ENCODE measurements around the genes RNPEPL1, SNED1, PASK and PPP1R7.

DNA sequence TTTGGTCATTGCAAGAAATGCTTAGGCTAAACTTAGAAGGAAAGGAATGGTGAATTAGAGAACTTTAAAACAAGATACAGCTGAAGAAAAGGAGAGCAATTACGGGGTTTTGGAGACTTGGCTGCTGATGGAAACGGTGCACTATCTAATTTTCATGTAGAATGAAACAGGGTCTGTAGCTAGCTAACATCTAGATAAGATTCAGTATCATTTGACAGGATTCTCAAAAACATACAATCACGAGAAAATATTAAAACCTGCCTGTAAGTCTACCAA, 1.5 kb upstream of the HDAC4 start:
- RRBS = no CpG with 5 or more reads among the region's 3 CpGs

- RRBS = no CpG with 5 or more reads among the region's 7 CpGs
These were observed 9.2 kb upstream of the HDAC4 start for GRCh38 chr2:239409986-239410427.

- RRBS = no CpG with 5 or more reads among the region's 5 CpGs
These were observed 43.4 kb upstream of the HDAC4 start for GRCh38 chr2:239444306-239444605.

- RRBS = no CpG with 5 or more reads among the region's 11 CpGs
These were observed 5.5 kb downstream of the COPS9 start for GRCh38 chr2:240130575-240130980.

DNA sequence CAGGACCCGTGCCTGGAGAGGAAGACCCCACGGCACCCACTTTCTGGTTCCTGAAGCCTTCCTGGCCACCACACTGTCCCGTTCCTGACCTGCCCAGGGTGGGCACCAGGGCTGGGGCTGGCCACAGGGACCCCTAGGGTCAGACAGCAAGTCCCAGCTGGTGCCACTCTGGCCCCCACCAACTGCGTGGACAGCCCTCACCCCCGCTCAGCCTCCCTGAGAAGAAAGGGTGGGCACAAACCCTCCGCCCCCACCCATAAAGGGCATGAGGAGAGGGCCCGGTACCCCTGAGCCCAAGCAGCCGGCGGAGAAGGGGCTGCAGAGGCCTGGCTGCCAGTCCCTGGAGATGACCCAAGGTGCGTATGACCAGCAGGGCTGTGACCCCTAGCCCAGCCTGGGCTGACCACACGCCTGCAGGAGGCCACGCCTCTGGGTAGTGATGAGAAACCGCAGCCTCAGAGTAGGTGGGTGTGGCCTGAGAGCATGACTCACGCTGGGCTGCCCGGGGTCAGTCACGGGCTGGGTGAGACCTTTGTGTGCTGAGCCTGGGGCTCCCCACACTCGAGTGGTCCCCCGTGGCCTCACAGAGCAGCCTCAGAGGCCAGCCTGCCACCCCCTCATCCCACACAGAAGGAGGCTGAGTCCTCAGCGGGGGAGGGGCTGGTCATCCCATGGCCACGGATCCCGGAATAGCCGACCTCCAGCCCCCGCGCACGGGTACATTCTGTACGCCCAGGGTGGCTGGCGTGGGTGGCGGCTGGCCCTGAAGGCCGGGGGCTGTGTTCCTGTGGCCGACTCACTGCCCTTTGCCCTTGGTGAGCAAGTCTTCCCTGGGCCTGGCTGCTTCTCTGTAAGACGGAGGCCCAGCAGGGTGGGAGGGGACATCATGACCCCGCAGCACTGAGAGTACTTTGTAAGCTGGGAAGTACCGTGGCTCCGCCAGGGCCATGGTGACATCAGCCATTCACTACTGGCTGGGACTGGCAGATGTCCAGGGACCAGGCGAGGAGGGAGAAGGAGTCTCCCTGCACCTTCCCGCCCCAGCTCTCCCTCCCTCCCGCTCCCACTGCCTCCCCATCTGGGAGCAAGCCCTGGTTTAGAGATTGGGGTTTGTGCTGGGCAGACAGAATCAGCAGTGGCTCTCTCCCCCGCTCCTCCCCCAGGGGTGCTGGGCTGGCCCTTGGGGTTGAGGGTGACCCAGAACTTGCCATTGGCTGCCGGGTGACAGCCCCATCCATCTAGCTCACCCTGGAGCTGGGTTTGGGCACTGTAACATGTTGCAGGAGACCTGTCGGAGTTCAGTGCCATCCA, 110.8 kb upstream of the OTOS start:
- RRBS = 9% methylated on average over 8 of the region's 40 CpGs

DNA sequence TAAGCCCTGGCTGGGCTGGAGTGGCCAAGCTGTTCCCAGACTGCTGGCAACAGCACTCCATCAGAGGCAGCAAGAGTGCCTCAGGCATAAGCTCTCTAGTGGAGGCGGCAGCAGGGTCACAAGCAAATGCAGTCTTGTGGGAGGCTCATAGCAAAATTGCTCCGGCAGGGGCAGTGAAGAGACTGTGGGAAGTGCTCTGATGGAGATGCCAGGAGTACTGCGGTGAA, 128.9 kb upstream of the OTOS start:
- RRBS = no CpG with 5 or more reads among the region's 3 CpGs

DNA sequence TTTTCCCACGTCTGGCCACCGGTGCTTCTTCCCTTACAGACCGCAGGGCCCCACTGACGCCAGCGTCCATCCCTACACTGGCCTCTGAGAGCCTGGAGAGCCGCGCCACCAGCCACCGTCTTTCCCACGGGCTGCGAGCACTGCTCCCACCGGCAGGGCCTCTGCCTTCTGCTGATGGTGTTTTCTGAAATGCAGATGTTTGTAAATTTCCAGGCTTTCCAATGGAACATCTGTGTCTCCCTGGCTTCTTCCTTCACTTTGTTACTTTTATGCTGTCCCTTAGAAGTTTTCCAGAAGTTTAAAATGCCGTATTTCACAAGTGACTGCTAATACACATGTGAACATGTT, 37.2 kb upstream of the GPC1 start:
- RRBS = 97% methylated on average over 4 of the region's 12 CpGs

DNA sequence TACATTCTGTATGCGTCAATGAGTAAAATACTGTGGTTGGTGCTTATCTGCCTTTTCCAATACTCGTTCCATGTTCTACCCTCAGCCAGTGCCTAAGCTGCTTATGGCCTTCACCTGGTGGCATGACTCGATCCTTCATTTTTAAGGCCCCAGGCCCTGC, 3.2 kb upstream of the RNPEPL1 start:
- RRBS = no CpG with 5 or more reads among the region's 3 CpGs

DNA sequence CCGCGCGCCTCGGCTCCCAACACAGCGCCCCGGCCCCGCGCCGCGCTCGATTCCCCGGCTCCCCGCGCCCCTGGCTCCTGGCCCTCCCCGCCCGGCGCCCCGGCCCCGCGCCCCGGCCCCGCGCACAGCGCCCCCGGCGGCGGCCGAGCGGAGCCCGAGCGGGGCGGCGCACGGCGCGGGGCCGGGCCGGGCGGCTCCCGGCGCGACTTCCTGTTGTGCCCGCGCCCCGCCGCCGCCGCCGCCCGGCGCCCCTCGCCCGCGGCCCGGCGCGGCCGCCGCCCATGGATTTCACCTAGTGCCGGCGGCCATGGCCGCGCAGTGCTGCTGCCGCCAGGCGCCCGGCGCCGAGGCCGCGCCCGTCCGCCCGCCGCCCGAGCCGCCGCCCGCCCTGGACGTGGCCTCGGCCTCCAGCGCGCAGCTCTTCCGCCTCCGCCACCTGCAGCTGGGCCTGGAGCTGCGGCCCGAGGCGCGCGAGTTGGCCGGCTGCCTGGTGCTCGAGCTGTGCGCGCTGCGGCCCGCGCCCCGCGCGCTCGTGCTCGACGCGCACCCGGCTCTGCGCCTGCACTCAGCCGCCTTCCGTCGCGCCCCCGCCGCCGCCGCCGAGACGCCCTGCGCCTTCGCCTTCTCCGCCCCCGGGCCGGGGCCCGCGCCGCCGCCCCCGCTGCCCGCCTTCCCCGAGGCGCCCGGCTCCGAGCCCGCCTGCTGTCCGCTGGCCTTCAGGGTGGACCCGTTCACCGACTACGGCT, at the start of gene RNPEPL1:
Gene RNPEPL1, plus strand, starts transcription at position 205 of the 746 bp plus-strand sequence.
- RRBS = 4% methylated on average over 83 of the region's 135 CpGs

DNA sequence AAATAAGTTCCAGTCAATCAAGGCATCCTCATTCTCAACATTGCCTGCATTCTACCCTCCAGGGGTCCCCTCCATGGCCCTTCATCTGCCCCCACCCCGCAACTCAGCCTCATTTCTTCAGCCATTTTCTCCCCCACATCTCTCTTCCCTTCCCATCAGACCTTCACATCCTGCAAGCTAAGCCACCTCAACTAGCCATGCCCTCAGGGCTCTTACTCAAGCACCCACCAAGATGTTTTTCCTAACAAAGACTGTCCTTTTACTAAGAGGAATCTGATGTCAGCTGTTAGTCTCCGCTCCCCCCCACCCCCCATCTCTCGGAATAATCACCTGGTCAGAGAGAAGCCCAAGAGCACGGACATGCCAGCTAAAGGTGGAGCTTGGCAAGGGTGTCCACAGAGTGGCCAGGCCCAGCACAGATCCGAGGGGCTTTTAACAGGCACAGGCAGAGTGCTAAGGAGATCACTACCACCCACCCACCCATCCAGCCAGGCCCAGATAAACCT, 4.7 kb upstream of the CAPN10 start:
- RRBS = no CpG with 5 or more reads among the region's 5 CpGs

GRCh38 chr2:240875467-240876229, 7.0 kb downstream of the AGXT start:
- RRBS = 100% methylated on average over 2 of the region's 21 CpGs

DNA sequence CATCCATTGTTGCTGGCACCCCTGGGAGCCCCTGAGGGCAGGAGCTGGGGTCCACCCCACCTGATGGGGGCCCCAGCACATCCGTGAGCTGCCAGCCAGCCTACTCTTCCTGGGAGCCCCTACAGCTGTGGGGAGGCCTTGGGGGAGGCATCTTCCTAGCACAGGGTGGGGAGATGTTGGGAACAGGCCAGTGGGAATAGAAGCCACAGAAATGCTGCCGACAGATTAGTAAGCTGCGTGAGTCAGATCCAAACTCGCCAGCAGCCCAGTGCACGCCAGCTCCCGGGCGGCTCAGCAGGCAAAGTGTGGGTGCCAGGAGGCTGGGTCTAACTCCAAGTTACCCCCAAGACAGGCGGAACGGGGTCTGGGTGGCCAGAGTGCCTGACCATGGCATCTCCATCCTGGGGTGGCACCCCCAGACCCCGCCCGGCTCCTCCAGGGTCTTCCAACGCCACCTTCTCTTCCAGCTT, 15.2 kb downstream of the CROCC2 start:
- RRBS = no CpG with 5 or more reads among the region's 12 CpGs

DNA sequence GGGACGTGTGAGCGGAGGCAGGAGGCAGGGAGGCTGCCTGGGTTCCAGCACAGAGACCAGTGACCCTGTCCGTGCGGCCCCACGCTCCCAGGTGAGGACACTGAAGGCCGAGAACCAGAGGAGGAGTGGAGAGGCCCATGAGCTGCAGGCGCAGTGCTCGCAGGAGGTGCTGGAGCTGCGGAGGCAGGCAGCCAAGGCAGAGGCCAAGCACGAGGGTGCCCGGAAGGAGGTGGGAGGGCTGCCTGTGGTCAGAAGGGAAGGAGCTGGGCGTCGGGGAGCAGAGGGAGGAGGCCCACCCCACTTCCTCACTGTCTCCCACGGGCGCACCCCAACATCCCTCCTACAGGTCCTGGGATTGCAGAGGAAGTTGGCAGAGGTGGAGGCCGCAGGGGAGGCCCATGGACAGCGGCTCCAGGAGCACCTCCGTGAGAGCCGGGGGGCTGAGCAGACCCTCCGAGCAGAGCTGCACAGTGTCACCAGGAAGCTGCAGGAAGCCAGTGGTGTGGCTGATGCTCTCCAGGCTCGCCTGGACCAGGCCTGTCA, 33.1 kb upstream of the SNED1 start:
- RRBS = no CpG with 5 or more reads among the region's 21 CpGs

DNA sequence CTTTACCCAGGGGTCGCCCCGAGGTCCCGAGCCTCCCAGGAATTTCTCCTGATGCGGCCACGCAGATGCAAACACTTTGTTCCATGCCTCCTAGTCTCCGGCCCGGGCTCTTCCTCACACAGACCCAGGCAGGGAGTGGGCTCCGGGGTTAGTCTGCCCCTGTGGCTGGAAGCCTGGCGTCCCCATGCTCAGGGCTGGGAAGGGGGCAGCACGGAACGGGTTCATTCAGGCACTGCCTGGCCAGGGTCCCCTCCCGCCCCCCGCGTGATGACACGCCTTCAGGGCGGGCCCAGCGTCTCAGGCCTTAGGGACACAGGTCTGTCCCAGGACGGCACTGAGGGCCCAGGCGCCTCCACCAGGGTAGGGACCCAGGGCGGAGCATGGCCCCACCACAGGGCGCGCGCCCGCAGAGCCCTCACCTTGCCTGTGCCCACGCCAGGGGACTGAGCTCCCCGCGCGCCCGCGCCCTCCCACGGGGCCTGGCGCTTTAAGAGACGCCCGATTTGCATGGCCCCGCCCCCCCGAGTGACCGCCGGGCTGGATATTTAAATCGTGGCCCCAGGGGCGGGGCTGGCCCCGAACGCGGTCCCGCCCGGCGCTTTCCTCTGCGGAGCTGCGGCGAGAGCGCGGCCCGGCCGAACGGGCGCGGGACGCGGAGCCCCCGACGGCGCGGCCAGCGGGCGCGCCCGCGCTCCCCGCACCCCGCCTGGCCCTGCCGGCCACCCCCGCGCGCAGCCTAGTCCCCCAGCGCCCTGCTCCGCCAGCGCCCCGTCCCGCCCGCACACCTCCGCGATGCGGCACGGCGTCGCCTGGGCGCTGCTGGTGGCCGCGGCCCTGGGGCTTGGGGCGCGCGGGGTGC, at the start of gene SNED1:
Gene SNED1, plus strand, starts transcription at position 573 of the 859 bp plus-strand sequence.
- RRBS = 4% methylated on average over 29 of the region's 91 CpGs

DNA sequence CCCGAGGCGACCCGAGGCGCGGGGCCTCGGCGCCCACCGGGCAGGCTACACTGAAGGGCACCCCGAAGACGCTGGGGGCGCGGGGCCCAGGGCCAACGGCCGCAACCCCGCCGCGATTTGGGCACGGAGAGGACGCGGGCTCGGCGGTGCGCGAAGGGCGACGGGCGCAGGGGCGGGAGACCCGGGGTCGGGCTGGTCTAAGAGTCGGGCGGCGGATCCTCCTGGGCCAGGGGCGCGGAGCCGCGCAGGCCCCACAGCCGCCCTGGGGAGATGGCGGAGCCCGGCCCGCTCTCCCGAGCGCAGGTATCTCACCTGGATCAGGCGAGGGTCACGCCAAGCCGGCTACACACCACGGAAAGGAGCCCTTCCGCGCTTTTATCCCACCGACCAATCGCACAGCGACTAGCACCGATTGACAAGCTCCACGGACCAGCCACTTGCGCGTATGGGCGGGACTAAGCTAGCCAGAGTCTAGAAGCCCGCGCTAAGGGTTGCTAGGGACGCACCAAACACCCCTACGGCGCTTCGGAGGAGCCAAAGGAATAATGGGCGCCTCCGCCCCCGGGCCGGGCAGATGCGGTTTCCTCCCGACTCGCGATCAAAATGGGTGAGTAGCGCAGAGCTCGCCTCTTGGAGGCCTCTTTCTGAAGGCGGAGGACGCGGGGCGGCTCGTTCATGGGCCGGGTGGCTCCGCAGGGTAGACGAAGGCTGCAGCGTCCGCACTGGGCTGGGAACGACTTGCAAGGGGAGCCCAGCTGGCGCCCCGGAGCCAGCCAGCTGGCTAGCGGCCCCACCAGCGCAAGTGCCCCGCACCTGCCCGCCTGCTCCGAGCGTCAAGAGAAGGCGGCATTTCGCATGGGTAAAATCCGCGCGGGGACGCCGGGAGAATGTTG, at the start of gene PASK:
Gene PASK, minus strand, starts transcription at position 371 of the 893 bp plus-strand sequence.
- RRBS = 5% methylated on average over 37 of the region's 99 CpGs

GRCh38 chr2:241149995-241151184, at the start of gene PPP1R7:
TSS of gene PPP1R7 (plus strand) at chr2:241150467.
- RRBS = 6% methylated on average over 27 of the region's 94 CpGs

DNA sequence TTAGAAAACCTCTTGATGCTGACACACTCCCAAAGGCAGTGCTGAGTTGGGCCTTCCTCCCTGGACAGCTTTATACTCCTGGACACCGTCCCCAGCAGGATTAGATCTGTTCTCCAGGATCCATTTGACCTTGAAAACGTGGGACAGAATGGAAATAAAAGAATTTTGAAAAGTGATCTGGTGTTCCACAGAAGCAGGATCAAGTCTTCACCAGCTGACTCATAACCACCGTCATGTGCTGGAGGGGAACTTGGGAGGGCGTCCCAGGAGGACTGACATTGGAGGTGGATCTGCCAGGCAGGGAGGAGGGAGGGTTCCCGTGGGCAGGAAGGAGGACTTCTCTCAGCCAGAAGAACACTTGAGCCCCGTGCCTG, 11.2 kb downstream of the PPP1R7 start:
- RRBS = no CpG with 5 or more reads among the region's 6 CpGs

GRCh38 chr2:241223727-241224141, 35.3 kb downstream of the ANO7 start:
- RRBS = no CpG with 5 or more reads among the region's 10 CpGs

- RRBS = no CpG with 5 or more reads among the region's 2 CpGs
These were observed 1.4 kb downstream of the HDLBP start for GRCh38 chr2:241314154-241314426.

- RRBS = no CpG with 5 or more reads among the region's 4 CpGs
These were observed 3.6 kb downstream of the FARP2 start for GRCh38 chr2:241359753-241360086.

Data from OVCAR3 (cell line).